Hepatocyte (in vitro differentiated cells and primary cell): ENCODE measurements around the genes FOXA3 and MYPOP.

DNA sequence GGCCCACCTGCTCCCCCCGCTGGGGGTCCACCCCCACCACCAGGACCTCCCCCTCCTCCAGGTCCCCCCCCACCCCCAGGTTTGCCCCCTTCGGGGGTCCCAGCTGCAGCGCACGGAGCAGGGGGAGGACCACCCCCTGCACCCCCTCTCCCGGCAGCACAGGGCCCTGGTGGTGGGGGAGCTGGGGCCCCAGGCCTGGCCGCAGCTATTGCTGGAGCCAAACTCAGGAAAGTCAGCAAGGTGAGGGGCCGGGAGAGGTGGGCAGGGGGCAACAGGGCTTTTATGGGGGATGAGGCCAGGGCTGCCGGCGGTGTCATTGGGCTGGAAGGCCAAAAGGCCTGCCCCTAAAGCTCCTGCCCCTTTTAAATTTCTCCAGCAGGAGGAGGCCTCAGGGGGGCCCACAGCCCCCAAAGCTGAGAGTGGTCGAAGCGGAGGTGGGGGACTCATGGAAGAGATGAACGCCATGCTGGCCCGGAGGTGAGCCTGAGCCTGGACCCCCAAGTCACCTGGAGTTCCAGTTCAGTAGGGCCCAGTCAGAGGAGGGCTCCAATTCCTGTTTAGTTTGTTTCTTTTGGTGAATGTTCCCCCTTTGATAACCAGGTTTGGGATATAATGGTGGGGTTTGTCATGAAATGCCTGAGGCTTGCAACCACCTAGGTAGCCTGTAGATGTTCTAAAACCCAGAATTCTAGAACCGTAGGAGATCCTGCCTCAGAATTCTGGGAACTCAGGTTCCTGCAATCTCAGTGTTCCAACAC, 15.2 kb downstream of the VASP start:
- RAMPAGE, long total RNA = no peak
- RRBS = 88% methylated on average over 3 of the region's 14 CpGs

DNA sequence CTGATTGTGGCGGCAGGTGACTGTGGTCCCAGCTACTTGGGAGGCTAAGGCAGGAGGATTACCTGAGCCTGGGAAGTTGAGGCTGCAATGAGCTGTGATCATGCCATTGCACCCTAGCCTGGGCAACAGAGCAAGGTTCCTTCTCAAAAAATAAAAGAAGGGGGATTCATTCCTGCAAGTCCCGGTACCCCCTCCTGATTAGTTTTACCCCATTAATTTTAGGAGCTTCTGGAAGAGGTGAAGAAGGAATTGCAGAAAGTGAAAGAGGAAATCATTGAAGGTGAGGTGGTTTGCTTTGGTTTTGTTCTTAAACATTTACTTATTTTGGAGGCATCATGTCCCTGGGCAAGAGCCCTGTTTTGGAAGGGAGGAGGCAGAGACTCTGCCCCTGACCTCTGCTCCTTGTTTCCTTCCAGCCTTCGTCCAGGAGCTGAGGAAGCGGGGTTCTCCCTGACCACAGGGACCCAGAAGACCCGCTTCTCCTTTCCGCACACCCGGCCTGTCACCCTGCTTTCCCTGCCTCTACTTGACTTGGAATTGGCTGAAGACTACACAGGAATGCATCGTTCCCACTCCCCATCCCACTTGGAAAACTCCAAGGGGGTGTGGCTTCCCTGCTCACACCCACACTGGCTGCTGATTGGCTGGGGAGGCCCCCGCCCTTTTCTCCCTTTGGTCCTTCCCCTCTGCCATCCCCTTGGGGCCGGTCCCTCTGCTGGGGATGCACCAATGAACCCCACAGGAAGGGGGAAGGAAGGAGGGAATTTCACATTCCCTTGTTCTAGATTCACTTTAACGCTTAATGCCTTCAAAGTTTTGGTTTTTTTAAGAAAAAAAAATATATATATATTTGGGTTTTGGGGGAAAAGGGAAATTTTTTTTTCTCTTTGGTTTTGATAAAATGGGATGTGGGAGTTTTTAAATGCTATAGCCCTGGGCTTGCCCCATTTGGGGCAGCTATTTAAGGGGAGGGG, 18.7 kb downstream of the VASP start:
- RAMPAGE, long total RNA = no peak
- RRBS = no CpG with 5 or more reads among the region's 11 CpGs

- RAMPAGE, long total RNA = no peak
- RRBS = 54% methylated on average over 2 of the region's 32 CpGs
Measured at GRCh38 chr19:45527701-45528679, 20.7 kb downstream of the VASP start.

DNA sequence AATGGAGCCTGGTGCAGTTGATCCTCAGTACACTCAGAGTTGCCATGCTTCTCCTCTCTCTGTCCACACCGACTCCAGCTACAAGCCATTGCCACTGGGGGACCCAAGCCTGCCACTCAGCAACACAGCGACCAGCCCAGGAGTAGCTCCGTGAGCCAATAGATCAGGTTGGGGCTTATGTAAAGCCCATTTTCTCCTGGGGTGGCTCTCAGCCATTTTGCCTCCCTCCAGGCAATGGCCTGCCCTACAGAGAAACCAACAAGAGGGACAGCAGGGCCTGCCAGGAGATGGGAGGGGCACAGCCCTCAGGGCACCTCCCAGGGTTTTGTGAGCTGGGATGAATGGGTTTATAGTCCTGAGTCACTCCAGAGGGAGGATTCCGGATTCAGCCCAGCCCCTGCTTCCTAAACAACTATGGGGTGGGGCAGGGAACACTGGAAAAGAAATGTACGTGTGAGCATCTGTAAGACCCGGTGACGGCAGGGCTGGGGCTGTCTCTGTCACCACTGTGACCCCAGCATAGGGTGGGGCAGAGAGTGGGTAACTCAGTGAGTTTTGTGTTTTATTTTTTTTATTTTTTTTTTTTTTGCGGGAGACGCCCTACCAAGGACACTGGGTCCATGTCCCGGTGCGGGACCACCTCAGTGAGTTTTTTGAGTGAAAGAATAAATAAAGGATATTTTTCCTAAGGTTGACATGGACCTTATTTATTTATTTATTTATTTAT, 36.4 kb downstream of the OPA3 start:
- RAMPAGE, long total RNA = no peak
- RRBS = 94% methylated on average over 3 of the region's 11 CpGs

- RAMPAGE, long total RNA = no peak
- RRBS = no CpG with 5 or more reads among the region's 12 CpGs
Measured at GRCh38 chr19:45600126-45600811, 1.7 kb downstream of the GPR4 start.

- RAMPAGE, long total RNA = no peak
- RRBS = no CpG with 5 or more reads among the region's 25 CpGs
Measured at GRCh38 chr19:45600812-45601992, 810 bp downstream of the GPR4 start.

GRCh38 chr19:45715818-45717129, 14.4 kb downstream of the FBXO46 start:
- RAMPAGE, long total RNA = no peak
- RRBS = under 1% methylated on average over 5 of the region's 27 CpGs

DNA sequence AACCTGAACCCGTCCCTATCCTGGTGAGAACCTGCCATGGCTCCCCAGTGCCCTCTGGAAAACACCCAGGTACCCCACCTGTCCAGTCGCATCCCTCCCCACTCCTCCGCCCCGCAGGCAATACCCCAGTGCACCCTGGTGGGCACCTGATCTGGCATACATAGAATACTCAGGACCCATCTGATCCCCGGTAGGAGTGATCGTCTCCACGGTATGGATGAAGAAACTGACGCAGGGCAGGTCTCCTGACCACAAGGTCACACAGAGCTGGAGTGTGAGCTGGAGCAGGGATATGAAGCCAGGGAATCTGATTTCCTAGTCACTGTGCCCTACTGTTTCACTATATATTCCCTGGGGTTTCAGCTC, 12.7 kb downstream of the FBXO46 start:
- RAMPAGE, long total RNA = no peak
- RRBS = no CpG with 5 or more reads among the region's 8 CpGs

- RAMPAGE, long total RNA = no peak
- RRBS = no CpG with 5 or more reads among the region's 3 CpGs
Measured at GRCh38 chr19:45721352-45721584, 9.4 kb downstream of the FBXO46 start.

GRCh38 chr19:45732814-45733240, 412 bp upstream of the MEIOSIN start:
- RAMPAGE, long total RNA = no peak
- RRBS = no CpG with 5 or more reads among the region's 22 CpGs

DNA sequence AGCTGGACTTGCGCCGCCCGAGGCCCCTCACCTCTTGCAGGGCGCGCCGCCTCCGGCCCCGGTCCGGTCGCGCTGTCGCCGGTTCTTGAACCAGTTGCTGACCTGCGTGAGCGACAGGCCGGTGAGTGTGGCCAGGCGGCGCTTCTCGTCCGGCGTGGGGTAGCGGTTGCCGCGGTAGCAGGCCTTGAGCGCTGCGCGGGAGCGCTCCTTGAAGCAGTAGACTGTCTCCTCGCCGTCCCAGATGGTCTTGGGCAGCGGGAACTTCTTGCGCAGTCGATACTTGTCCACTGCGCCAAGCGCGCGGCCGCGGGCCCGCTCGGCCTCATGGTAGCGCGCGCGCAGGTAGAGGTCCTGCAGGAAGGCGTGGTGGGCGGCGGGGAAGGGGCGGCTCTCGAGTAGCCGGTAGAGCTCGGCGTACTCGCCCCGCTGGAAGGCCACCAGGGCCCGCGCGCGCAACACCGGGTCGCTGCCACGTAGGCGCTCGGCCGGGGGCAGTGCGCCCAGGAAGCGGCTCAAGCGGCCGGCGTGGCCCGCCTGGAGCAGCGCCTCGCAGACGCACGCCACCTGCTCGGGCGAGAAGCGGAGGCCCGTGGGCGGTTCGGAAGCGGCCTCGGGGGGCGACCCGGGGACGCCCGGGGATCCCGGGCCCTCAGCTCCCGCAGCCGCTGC, 907 bp downstream of the SIX5 start:
- RAMPAGE, long total RNA = no peak
- RRBS = under 1% methylated on average over 39 of the region's 90 CpGs

DNA sequence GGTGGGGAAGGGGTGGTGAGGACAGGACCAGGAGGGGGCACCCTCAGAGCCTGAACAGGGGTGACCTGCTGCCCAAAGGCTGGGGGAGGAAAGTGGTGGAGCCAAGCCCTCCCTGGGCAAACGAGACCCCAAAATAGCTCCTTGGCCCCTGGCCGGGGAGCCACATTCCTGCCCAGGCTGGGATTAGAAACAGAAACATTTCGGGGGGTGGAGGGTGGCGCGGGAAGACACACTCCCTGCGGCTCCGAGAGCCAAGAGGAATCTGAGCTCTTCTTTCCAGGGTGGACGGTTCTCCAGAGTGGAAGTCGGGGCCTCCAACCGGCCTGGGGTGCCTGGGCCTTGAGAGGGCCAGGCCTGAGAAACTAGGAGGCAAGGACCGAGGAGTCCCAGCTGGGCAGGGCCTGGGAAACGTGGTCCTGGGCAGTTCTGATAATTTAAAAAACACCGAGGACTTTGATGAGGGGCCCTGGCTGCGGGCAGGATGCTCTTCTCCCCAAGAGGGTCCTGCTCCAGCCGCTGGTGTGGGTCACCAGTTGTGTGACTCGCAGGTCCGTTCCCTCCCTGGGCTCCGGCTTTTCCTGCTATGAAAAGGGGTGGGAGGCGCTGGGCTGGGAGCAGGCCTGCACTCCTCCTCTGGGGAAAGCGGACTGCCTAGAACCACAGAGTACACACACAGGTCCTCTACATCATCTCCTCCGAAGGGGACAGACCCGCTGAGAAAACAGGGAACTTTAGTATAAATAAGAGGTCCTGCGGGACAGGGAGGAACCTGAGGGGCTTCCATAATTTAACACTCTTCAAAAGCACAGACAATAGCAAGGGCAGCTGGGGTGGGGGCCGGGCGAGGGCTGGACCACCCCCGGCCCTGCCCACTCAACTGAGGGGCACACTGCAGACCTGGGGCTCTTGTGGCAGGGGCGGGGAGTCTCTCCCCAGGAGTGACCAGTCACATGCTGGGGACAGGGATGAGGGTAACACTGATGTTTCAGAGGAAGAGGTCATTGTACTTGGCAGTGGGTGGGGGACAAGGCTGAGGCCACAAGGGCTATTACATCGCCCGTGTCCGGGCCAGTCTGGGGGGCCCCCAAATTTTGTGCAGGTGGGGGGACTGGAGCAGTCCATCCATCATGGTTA, 1.1 kb upstream of the DMPK start:
- RAMPAGE, long total RNA = no peak
- RRBS = no CpG with 5 or more reads among the region's 30 CpGs

- RAMPAGE, long total RNA = no peak
- RRBS = no CpG with 5 or more reads among the region's 8 CpGs
Measured at GRCh38 chr19:45848779-45849343, 14.1 kb downstream of the SYMPK start.

DNA sequence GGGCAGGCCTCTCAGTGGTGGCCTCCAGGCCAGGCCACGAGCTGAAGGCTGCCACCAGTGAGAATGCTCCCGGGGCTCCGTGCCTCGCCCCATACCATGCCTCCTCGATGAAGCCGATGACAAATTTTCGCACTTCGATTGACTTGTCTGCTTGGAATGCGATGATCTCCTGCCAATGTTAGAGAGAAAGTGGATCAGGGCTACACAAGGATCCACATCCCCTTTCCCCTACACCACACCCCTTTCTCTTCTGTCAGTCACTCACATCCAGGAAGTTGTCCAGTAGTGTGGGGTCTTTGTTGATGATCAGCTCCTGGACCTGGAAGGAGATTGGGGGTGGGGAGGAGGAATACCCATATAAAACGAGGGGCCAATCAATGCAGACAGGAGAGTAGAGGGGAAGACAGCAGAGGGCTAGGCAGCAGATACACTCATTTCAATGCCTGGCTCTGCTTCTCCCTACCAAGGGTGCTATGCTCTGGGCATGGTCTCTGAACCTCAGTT, 10.7 kb downstream of the SYMPK start:
- RAMPAGE, long total RNA = no peak
- RRBS = no CpG with 5 or more reads among the region's 10 CpGs

GRCh38 chr19:45863304-45863631, 321 bp upstream of the SYMPK start:
- RAMPAGE, long total RNA = no peak
- RRBS = no CpG with 5 or more reads among the region's 11 CpGs

- RAMPAGE, long total RNA = no peak
- RRBS = 2% methylated on average over 32 of the region's 73 CpGs
Measured at GRCh38 chr19:45863950-45864789, at the start of gene FOXA3. TSS of gene FOXA3 (plus strand) at chr19:45864326.

GRCh38 chr19:45902294-45903626, at the start of gene MYPOP:
TSS of gene MYPOP (minus strand) at chr19:45902613.
- RAMPAGE, long total RNA = no peak
- RRBS = 1% methylated on average over 11 of the region's 96 CpGs

DNA sequence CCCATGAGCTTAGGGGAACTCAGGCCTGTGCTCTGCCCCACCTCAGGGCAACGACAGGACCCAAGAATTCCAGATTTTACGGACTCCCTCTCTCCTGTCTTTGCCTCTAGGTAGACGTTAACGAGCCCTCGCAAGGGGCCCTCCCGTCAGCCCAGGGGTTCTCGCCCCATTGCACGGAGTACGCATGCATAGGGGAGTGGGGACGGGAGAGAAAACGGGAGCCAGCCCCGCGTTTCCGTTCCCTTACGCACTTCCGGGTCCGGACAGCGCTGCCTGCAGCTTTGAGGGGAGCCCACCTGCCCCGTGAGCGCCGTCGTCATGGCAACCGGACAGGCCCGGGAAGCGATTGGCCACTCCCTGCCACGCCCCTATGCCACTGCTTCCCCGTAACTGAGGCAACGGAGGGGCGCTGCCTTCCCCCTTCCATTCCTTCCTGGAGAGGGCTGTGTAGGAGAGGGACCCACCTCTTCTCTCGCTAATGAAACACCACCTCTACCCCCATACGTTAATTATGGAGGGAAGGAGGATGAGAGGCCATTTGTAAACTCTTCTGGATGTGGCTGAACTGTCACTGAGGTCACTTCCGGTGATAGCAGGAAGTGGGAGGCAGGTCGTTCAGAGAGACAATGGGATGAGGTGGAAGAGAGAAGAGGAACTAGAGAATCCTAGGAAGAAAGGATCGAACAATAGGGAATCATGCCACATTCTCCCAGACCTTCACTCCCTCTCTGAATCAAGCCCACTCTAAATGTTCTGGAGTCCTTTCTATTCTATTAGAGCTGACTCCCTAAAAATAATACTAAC, 20.6 kb downstream of the NOVA2 start:
- RAMPAGE, long total RNA = no peak
- RRBS = 10% methylated on average over 7 of the region's 34 CpGs

DNA sequence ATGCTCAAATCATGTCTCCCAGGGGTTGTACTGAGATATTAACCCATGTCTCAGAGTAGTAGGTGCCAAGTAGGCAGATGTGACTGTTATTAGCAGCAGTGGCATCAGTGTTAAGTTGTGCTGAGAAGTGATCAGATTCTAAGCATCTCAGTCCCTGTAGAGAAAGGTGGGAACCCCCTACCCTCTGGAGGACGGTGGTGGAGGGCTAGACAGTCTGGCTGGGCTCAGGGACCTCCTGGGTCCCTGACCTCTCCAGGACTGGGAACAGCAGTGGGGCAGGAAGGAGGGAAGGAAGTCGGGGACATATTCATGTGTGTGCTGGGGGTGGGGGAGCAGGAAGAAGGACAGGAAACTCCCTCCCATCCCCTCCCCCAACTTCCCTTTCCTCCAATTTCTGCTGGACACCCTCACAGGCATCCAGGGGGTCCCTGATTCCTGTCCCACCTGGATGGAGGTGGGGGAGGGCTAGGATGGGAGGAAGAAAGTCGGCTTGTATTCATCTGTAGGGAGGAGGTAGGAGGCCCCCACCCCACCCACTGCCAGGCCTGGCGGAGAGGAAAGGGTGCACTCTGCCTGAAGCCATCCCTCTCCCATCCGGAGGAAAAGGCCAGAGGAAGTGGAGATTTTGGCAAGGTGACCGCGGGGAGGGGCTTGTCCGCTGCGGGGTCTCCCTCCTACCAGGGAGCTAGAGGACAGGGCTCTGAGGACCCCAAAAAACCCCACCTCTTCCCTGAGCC, 2.4 kb downstream of the NOVA2 start:
- RAMPAGE, long total RNA = no peak
- RRBS = no CpG with 5 or more reads among the region's 9 CpGs

- RAMPAGE, long total RNA = no peak
- RRBS = no CpG with 5 or more reads among the region's 13 CpGs
Measured at GRCh38 chr19:46201283-46201974, 28.1 kb upstream of the IGFL1 start.